Fibroblast of the aortic adventitia (primary cell): Measurements from ENCODE around the genes THOC3 and ARL10.

- CAGE, long polyA plus RNA = no peak
These were observed 125.3 kb upstream of the CPEB4 start for GRCh38 chr5:173762872-173763286.

DNA sequence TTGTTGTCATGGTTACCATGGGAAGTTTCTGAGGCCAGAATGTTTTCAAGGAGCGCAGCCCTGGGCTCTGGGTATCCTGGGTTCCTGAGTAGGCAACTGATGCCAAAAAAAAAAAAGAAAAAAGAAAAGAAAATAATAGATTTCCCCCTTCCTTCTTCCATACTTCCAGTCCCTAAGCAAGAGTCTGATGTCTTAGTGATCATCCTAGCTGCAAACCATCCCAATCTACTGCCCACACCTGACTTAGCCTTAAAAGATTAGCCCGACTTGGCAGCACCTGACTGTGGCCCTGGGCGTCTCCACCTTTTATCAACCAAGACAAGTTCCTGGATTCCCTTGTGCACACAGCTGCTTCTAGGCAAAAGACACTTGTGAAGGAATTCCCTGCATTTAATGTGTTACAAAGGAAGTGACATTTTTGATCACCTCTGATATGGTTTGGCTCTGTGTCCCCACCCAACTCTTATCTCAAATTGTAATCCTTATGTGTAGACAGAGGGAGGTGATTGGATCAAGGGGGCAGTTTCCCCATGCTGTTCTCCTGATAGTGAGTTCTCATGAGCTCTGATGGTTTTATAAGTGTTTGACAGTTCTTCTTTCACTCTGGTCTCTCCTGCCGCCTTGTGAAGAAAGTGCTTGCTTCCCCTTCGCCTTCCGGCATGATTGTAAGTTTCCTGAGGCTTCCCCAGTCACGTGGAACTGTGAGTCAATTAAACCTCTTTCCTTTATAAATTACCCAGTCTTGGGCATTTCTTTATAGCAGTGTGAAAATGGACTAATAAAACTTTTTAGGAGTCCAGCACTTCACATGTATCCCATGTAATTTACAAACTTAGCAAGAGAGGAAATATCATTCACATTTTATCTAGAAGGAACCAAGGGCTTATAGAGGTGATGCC, 2.7 kb upstream of the CPEB4 start:
- CAGE, long polyA plus RNA = no peak

- CAGE, long polyA plus RNA = no peak
These were observed 7.7 kb downstream of the CPEB4 start for GRCh38 chr5:173895619-173896423.

DNA sequence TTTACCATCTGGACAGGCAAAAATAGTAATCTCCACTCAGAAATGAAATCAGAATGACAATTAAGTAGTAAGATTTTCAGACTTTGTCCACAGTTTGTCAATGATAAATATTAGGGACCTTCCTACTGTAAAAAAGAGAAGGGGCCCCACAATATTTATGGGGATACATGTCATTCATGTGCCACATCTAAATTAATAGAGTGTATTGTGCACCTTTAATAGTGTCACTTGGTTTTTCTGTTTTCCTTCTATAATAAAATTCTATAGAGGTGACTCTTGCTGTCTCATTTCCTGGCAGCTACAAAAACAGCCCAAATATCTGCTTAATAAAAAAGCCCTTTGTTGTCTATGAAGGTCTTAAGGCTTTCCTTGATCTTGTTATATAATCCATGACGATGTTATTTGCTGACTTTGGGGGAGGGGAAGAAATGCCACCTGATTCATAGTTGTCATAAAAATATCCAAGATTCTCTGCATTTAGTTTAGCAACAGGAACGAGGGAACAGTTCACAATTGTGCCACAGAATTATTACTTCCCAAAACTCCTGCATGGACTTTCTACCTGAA, 31.2 kb downstream of the CPEB4 start:
- CAGE, long polyA plus RNA = no peak

DNA sequence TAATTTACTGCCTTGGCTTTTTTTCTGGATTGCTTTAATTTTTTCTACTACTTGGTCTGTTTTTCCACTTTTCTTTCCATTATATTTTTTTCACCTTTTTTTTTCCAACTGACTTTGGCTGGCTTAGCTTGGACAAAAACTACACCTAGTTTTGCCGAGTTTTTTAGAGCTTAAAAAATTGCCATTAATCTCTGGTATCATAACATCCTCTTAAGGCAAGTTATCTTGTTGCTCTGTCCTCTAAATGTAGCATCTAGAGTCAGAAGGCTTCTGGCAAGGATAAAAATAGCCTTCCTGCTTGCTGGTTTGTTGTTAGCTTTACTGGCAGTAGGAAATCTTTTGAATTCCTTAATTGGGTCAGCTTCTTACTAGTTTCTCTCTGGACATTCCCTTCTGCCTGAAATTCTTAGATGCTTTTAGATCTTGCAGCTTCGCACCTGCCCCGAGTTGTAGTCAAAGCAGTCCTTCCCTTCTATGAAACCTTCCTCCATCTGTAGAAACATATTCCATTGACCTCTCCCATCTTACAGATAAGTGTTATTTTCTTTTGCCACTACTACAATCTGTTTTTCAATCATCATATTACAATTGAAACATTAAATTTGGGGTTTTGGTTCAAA, 35.6 kb downstream of the CPEB4 start:
- CAGE, long polyA plus RNA = no peak

GRCh38 chr5:173941870-173942680, 46.9 kb upstream of the C5orf47 start:
- CAGE, long polyA plus RNA = no peak

- CAGE, long polyA plus RNA = no peak
These were observed 41.8 kb upstream of the C5orf47 start for GRCh38 chr5:173947187-173947607.

GRCh38 chr5:173948844-173949755, 39.9 kb upstream of the C5orf47 start:
- CAGE, long polyA plus RNA = no peak

- CAGE, long polyA plus RNA = no peak
These were observed 36.2 kb upstream of the C5orf47 start for GRCh38 chr5:173952752-173953166.

GRCh38 chr5:174418889-174419764, 305.3 kb upstream of the MSX2 start:
- CAGE, long polyA plus RNA = no peak

- CAGE, long polyA plus RNA = no peak
These were observed 45.9 kb downstream of the DRD1 start for GRCh38 chr5:175398048-175398440.

DNA sequence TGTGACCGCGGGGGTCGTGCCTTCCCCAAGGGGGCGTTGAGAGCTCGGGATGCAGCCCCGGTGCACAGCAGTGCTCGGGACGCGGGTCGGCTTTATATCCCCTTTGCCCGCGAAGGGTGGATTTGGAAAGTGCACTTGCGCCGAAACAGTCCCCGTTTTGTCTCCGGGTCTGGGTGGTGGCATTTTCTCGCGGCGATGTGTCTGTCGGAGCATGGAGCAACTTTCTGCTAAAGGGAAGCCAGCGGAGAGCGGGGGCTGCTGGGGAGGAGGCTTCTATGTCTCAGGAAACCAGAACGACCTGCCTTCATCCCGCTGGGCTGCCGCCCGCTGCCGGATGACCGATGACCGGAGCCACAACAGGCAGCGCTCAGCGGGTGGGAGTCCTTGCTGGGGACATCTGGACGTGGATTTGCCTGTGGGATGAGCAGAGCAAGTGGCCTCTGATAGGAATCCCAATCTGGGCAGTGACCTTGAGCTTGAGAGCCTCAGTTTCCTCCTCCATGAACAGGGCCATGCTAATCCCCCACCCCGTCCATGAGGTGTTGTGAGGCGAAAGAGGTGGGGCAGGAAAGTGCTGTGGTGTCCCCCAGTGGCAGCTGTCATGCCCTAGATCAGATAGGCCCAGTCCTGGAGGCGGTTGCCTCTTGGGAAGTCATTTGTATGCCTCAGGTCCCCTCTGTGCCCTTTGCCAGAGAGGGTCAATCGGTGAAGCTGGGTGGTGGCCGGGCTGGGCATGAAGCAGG, 681 bp downstream of the HRH2 start:
- CAGE, long polyA plus RNA = no peak

DNA sequence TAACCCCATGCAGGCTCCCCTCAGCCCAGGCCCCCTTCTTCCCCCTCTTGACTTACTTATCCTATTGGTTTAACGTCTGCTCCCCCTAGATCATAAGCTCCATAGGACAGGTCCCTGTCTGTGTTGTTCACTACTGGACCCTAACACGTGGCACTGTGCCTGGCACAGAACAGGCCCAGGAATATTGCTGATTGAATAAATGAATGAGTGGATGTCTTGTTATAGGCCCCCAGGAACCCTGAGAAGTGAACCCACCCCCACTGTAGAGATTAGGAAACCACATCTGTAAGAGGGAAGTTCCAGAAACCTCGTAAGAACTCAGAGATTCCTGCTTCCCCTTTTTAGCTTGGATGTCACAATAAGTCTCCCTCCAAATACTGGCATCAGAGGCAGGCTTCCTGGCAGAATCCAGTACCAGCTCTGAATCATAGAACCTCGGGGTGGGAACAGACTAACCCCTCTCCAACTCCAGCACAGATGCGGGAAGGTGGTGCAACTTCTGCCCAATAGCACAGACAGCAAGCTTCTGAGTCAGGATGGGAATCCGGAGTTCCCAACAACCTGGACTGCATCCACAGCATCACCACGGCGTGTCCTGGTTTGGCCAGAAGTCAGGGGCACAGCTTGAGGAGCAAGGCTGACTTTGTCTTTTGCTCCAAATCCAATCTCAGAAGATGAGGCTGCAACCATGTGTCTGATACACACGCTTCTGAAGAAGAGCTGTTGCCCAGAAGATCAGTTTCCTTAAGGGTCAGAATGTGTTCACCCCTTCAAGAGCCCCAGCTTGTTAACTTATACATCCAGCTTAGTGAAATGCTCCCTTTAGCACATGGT, 31.6 kb downstream of the HRH2 start:
- CAGE, long polyA plus RNA = no peak

DNA sequence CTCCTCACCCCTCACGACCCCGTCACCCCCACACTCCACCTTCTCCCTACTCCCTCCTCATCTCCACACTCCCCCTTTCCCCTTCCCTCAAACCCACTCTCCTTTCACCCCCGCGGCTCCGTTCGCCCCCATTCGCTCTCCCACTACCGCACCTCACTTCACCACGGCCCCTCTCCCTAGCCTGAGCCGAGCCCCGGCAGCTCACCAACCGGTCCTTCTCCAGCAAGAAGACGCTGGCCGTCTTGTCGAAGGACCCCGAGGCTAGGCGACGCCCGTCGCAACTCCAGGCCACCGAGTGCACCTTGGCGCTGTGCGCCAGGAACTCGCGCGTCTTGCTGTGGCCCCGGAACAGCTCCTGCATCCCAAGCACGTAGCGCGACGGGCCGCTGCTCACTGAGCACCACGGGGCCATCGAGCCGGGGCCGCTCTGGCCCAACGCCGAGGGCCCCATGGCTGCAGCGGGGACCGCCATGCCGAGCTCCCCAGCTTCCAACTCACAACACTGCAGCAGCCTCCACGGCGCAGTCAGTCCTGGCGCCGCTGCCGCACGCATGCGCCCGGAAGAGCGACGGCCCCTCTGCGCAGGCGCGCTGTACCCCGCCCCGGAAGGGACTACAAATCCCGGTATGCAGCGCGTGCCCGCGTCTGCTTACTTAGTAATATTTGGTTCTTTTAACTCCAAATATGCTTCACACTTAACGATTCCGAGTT, at the start of gene THOC3:
Gene THOC3 (minus strand): TSS at position 579 of the 711 bp plus-strand sequence.
- CAGE, long polyA plus RNA = no peak

GRCh38 chr5:175968473-175968698, 271 bp upstream of the THOC3 start:
- CAGE, long polyA plus RNA = no peak

DNA sequence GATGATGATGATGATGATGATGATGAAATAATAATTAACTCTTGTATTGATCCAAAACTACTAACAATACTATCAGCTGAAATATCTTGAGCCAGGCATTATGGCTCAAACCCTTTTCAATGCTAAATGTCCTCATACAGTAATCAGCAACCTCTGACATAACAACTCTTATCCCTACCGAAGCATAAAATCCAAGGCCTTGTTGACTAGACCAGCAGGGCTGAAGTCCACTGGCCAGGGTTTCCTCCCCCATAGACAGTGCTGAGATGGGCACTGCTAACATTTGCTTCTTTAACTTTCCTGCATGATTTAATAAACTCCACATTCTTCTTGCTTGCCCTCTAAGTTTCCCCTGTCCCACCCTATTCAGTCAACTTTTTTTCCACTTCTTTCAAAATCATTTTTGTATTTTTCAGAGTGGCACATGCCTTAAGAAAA, 19.8 kb downstream of the KIAA1191 start:
- CAGE, long polyA plus RNA = no peak

DNA sequence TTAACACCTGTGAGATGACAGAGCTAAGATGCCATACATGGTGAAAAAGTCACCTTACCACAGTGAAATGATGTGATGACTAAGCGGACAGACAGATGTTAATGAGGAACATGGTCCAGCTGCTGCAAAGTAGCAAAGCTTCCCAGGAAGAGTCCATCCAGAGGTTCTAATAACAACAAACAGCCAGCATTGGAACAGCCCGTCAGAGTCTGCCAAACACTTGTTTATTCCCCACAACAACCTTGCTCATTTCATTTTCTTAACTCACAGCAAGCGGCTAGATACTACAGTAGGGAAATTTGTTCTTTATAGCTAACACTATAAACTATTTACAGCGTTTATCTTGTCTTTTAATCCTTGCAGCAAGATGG, 1.8 kb downstream of the KIAA1191 start:
- CAGE, long polyA plus RNA = no peak

DNA sequence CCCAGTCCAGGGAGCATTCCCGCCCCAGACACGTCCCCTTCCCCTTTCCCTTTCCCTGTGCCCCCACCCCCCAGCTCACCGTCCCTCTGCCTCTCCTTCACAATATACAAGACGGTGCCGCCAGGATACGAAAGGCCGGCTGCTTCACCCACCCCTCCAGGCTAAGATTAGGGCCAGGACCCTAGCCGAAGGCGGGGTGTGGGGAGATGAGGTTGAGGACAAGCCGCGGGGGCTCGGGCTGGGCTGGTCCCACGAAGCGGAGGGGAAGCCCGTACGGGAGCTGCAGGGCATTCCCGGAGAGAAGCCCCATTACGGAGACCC, 509 bp downstream of the KIAA1191 start:
- CAGE, long polyA plus RNA = no peak

DNA sequence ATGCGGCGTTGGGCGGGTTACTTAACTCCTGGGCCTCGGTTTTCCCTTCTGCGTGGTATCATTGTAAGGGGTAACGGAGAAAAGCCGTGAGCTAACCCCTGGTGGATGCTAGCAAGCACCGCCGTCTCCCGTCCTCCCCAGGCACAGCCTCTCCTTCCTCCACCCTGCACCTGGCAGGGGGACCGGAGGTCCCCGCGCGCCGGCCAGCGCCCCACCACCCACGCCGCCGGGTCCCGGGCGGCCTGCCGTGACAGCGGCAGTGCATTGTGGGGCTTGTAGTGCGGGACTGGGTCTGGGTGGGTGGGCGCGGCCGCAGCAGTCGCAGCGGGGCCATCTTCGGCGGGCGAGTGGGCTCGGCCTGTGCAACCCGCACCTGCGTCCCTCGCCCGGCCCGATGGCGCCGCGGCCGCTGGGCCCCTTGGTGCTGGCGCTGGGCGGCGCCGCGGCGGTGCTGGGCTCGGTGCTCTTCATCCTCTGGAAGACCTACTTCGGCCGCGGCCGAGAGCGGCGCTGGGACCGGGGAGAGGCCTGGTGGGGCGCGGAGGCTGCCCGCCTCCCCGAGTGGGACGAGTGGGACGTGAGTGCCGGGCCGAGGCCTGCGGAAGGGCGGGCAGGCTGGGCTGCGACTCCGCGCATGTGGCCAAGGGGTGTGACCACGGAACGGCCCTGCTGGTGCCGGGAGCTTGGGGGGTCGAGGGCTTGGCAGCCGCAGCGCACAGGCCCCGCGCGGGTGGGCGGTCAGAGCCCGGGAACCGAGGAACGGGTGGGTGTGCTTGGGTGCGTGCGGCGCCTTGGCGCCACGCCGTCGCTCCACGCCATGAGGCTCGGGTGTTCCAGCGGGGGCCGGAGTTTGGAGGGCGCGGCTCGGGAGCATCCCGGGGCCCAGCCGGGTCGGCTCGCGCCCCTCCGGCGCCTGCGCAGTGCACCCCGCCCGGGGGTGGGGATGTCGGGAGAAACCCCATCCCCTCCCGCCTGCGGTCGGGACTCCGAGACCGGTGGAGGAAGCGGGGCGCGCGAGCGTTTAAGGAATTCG, at the start of gene ARL10:
Gene ARL10 (plus strand): TSS at position 318 of the 1,033 bp plus-strand sequence.
- CAGE, long polyA plus RNA = no peak

DNA sequence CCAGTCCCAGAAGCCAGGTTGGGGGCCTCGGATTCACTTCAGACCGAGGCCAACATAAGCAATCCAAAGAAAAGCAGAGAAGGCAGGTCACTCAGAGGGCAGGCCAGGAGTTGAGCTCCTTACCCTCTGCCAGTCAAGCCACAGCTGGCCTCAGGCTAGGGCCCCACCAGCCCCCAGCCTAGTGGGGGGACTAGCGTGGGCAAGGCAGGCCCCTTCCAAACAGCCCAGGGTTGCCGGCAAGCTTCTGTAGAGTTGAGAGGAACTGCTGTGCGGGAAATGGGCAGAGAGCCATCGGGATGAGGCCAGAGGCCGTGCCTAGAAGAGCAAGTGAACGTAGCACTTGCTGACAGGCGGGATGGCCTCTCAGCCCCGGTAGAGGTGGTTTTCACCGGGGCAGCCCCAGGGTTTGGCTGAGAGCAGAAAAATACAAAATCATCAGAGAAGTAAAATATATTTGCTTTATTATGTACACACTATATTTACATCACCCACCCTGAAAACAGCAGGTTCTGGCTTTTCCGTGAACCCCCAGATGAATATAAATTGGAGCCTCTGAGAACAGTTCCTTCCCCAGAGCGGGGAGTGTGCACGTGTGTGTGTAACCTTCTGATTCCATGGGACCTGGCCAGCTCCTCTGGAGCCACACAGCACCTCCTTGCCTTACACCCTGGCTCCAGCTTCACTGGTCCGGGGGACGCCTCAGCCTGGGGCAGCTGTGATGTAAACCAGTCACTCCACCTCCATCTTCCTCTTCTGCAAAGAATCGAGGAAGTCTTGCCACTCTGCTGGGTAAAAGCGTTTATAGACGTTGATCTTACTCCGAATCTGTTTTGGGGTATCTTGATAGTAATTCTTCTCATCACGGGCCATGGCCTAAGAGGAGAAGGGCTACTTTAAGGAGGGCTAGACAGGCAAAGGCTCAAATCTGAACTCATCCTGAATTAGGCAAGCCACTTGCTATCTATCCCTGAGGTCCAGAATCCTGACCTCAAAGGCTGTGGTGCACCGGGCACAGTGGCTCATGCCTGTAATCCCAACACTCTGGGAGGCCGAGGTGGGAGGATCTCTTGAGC, 4.6 kb downstream of the NOP16 start:
- CAGE, long polyA plus RNA = no peak